ENCODE measurements around a stretch of chr17.

GRCh38 chr17:40190994-40191952 is 14.0 kb downstream of the RAPGEFL1 start:
- PRO-cap: no peak
CAGE:
- cytosol, long polyA plus RNA: no peak
- long polyA plus RNA: no peak
- nucleus, long polyA plus RNA: no peak

DNA sequence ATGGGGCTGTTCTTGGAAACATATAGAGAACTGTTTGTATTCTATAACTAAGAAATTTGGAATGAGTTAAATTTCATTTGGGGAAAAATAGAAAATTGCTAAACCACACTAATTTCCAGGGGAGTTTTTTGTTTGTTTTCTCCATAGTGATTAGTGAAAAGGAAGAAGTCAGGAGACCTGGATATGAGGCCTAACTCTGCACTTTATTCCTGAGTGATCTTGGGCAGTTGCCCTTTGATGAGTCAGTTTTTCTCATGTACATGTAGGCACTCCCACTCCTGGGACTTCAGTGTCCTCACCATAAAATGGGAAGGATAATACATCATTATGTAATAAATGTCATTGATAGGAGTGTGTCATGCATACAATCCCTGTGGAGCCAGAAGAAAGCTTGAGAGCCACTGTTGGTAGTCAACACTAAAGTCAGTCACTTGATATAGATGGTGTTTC is 32.4 kb downstream of the WIPF2 start:
- PRO-cap: no peak
CAGE:
- cytosol, long polyA plus RNA: no peak
- long polyA plus RNA: no peak
- nucleus, long polyA plus RNA: no peak

GRCh38 chr17:40281571-40282332 is 5.9 kb upstream of the CDC6 start:
- PRO-cap: no peak
CAGE:
- cytosol, long polyA plus RNA: no peak
- long polyA plus RNA: start-site peak on the plus strand at chr17:40281704-40281714, 34 and 20 reads in 2 replicates; start-site peak on the plus strand at chr17:40281773-40281827, 114 and 20 reads in 2 replicates; start-site peak on the plus strand at chr17:40282013-40282031, 114 and 79 reads in 2 replicates
- nucleus, long polyA plus RNA: no peak

DNA sequence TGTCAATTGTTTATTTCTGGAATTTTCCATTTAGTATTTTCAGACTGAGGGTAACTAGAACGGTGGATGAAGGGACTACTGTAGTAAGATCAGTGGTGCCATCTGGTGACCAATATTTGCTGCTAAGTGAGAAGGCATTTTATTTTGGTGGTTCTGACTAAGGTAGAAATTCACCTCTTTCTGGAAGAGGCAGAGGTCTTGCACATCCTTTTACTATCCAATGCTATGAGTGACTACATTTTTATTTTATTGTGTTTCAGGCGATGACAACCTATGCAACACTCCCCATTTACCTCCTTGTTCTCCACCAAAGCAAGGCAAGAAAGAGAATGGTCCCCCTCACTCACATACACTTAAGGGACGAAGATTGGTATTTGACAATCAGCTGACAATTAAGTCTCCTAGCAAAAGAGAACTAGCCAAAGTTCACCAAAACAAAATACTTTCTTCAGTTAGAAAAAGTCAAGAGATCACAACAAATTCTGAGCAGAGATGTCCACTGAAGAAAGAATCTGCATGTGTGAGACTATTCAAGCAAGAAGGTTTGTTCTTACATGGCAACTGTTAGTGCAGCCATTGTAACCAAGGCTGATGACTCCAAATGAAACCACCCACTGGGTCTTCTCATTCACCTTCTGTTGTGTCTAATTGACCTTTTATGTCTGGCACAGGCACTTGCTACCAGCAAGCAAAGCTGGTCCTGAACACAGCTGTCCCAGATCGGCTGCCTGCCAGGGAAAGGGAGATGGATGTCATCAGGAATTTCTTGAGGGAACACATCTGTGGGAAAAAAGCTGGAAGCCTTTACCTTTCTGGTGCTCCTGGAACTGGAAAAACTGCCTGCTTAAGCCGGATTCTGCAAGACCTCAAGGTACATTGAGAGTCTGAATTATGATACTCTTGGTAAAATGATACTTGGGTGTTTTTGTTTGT is 3.4 kb downstream of the CDC6 start:
- PRO-cap: no peak
CAGE:
- cytosol, long polyA plus RNA: no peak
- long polyA plus RNA: no peak
- nucleus, long polyA plus RNA: no peak

- PRO-cap: no peak
CAGE:
- cytosol, long polyA plus RNA: no peak
- long polyA plus RNA: no peak
- nucleus, long polyA plus RNA: no peak
Observed at GRCh38 chr17:40293270-40293812, 5.7 kb downstream of the CDC6 start.

- PRO-cap: no peak
CAGE:
- cytosol, long polyA plus RNA: no peak
- long polyA plus RNA: no peak
- nucleus, long polyA plus RNA: no peak
Observed at GRCh38 chr17:40309874-40310436, 975 bp downstream of the RARA start.

DNA sequence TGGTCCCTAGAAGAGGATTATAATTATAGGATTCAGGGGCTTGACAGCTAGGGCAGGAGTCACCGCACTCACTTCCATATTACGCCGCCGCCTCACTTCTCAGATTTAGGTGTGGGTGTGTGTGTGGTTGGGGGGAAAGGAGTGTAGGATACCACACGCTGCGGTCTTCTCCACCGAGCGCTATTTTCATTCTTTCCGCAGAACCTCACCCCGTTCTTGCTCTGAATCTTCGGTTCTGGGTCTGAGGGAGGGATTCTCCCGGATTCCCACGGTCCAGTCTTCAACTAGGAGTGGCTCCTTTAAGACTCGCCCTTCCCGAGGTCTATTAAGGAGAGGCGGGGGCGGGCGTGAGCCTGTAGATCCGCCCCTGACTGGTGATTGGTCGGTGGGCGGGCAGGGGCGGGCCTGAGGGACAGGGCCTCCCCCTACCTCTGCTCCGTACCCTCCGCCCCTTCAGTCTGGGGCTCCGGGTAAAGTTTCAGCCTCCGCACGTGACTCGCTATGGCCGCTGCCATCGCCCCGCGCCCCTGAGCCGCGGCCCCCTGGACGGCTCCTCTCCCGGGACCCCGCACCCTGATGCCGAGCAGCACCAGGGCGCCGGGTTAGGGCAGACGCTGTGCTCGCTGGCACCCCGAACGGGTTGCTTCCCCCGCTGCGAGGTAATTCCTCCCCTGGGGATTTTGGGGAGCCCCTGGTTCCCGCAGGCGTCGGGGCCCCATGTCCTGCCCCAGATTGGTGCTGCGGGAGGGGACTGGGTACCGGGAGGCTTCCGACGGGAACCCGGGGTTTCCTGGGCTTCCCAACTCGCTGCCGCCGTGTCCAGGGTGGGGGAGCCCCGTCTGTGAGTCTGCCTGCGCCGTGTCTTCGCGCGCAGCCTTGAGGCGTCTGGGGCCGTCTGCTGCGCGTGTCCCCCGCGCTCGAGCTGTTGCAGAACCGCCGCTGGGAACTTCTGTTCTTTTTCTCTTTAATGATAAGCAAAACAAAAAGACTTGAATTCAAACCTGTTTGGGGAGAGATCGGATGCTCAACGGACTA is 9.1 kb downstream of the RARA start:
- PRO-cap: bidirectional peak, plus-strand start at position 455 of the sequence, minus-strand start at position 301 of the sequence
CAGE:
- cytosol, long polyA plus RNA: start-site peak on the plus strand centred at position 478 of the sequence, 61 bp wide, 159 and 180 reads in 2 replicates
- long polyA plus RNA: start-site peak on the plus strand centred at position 476 of the sequence, 57 bp wide, 33 and 39 reads in 2 replicates
- nucleus, long polyA plus RNA: no peak

- PRO-cap: no peak
CAGE:
- cytosol, long polyA plus RNA: no peak
- long polyA plus RNA: no peak
- nucleus, long polyA plus RNA: no peak
Observed at GRCh38 chr17:40327234-40328177, 18.5 kb downstream of the RARA start.

DNA sequence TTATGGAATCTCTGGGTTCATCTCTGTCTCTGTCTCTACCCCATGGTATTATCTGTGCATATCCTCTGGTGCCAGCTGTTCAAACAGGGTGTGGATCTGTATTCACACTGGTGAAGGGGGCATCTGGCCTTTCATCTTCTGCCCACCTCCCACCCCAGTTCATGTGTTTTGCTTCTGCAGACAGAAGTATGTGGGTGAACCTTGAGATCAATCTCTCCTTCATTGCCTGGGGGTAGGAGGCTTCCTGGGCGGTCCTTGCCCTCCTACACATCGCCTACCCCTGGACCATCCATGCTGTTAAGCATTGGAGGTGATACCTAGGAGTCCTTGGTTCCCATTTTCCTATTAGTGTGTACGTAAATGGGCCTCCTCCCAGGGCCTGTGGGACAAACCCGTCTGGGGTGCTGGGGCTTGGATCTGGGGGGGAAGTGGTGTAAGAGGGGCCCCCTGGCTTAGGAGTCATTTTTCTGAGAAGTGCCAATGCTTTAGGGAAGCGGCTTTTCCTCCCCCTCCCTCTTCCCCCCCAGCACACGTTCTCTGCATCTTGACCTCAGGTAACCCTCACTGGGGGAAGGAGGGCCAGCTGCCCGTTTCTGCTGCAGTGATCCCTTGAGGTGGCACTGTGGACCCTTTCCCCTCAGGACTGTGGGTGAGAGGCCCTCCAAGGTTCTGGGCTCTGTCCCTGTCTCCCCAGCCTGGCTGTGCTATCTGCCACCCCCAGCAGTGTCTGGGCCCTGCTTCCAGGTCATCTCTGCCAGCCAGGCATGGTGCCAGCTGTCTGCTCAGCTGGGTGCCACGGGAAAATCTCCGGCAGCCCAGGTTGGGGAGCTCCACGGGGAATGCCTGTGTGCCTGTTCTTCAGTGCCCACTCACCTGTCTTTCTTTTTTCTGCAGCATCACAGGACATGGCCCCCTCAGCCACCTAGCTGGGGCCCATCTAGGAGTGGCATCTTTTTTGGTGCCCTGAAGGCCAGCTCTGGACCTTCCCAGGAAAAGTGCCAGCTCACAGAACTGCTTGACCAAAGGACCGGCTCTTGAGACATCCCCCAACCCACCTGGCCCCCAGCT is 21.3 kb downstream of the RARA start:
- PRO-cap: no peak
CAGE:
- cytosol, long polyA plus RNA: no peak
- long polyA plus RNA: no peak
- nucleus, long polyA plus RNA: no peak

DNA sequence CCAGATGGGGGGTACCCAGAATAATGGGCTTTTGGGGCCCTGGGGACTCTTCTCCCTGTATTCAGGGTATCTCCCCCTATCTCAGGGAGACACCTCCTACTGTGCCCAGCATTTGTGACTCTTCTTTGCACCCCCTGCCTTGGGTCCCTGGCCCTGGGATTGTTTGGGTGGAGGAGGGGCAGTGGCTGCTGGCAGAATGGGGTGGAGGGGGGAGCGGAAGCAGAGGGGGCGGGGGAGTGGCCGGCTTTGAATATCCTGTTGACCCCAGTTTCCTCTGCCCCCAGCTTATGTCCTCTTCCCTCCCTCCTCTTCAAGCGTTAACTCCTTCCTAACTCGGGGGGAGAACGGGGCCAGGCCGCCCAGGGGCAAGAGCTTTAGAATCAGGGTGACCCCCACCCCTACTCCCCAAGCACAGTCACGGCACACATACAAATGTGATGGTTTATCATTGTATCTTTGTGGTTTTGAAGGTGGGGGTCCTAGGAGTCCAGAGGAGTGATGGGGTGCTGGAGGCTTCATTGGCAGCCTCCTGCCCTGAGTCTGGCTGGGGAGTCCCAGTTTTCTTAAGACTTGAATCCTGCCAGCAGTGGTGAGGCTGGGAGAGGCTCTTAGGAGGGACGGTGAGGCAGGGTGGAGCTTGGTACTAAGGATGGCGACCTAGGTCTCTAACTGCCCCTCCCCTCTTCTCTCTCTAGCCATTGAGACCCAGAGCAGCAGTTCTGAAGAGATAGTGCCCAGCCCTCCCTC is 16.7 kb downstream of the GJD3 start:
- PRO-cap: no peak
CAGE:
- cytosol, long polyA plus RNA: no peak
- long polyA plus RNA: no peak
- nucleus, long polyA plus RNA: no peak

GRCh38 chr17:40363139-40364240 is 1.0 kb downstream of the GJD3 start:
- PRO-cap: no peak
CAGE:
- cytosol, long polyA plus RNA: no peak
- long polyA plus RNA: no peak
- nucleus, long polyA plus RNA: no peak

- PRO-cap: no peak
CAGE:
- cytosol, long polyA plus RNA: no peak
- long polyA plus RNA: no peak
- nucleus, long polyA plus RNA: no peak
Observed at GRCh38 chr17:40447747-40448231, 4.5 kb downstream of the IGFBP4 start.

- PRO-cap: no peak
CAGE:
- cytosol, long polyA plus RNA: start-site peak on the plus strand at chr17:40453051-40453139, 578 and 314 reads in 2 replicates
- long polyA plus RNA: no peak
- nucleus, long polyA plus RNA: no peak
Observed at GRCh38 chr17:40451925-40453411, 9.2 kb downstream of the IGFBP4 start.

GRCh38 chr17:40464240-40464591 is 21.0 kb downstream of the IGFBP4 start:
- PRO-cap: no peak
CAGE:
- cytosol, long polyA plus RNA: no peak
- long polyA plus RNA: no peak
- nucleus, long polyA plus RNA: no peak

- PRO-cap: no peak
CAGE:
- cytosol, long polyA plus RNA: no peak
- long polyA plus RNA: no peak
- nucleus, long polyA plus RNA: no peak
Observed at GRCh38 chr17:40542105-40542583, 23.1 kb downstream of the CCR7 start.

DNA sequence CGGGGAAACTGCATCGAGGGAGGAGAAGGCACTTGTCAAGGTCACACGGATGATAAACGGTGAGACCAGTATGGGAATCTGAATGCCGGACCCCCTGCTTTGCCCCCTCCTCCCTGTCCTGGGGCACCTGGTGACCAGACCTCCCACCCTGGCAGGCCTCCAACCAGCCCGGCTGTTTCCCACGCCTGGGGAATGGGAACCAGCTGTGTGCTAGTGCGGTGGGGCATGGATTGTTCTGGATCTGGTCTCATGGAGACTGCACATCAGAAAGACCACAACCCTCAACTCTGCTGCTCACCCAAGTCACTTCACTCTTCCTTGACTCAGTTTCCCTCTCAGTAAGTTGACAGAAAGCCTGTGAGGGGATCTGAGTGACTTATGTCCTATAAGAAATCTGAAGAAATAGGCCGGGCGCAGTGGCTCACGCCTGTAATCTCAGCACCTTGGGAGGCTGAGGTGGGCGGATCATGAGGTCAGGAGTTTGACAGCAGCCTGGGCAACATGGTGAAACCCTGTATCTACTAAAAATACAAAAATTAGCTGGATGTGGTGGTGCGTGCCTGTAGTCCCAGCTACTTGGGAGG is 21.6 kb downstream of the CCR7 start:
- PRO-cap: no peak
CAGE:
- cytosol, long polyA plus RNA: no peak
- long polyA plus RNA: no peak
- nucleus, long polyA plus RNA: no peak

DNA sequence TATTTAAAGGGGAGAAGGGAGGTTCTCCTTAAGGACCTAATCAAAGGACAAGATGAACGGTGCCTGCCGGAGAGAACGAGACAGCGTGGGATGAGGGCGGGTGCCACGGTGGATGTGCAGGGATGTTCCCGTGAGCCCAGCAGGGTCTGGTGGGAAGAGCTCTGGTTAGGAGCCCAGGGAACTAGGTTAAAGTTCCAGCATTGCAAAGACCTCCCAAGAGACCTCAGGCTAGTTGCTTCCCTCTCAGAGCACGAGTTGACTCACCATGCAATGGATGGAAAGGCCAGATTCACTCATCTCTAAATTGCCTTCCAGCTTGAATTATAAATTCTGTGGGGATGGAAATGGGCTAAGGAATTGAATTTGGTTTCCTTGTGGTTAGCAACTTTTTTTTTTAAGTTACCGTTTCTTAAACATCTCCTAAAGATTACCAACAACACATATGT is 14.6 kb downstream of the CCR7 start:
- PRO-cap: no peak
CAGE:
- cytosol, long polyA plus RNA: no peak
- long polyA plus RNA: no peak
- nucleus, long polyA plus RNA: no peak

GRCh38 chr17:40816952-40817883 is 5.2 kb downstream of the KRT10 start:
- PRO-cap: no peak
CAGE:
- cytosol, long polyA plus RNA: no peak
- long polyA plus RNA: no peak
- nucleus, long polyA plus RNA: no peak

- PRO-cap: no peak
CAGE:
- cytosol, long polyA plus RNA: no peak
- long polyA plus RNA: no peak
- nucleus, long polyA plus RNA: no peak
Observed at GRCh38 chr17:40866718-40867210, 259 bp downstream of the KRT12 start.

DNA sequence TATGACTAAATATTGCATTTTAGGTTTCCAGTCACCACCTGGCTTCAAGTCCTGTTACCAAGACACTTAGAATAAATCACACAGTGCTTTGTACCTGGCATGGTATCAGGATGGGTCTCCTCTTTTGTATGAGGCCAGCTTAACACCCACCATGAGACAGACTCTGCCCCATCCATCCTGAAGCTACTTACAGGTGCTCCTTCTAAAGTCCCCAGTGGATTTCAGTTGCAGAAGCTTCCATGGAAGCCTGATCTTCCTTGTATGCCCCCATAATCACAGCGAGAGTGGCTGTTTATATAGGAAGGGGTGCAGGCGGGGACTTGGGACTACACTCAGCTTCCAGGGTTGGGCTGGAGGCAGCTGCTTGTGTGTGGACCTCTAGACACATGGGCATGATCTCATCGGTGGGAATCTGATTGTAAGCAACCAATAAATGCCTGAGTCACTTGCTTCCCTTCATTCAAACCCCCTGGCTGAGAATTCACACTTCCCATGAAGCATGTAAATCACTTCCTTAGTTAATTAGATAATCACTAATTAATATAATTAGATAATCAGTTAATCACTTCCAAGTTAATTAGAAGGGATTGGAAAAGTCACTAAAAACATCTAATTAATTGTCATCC is 980 bp upstream of the KRT20 start:
- PRO-cap: no peak
CAGE:
- cytosol, long polyA plus RNA: no peak
- long polyA plus RNA: no peak
- nucleus, long polyA plus RNA: no peak

Measured in A549 (cell line).